Endometrial microvascular endothelial cells (primary cell): Measurements from ENCODE around the gene DNAH17.

- RAMPAGE, long total RNA: no peak
Observed at GRCh38 chr17:78226874-78227355, 4.5 kb upstream of the TMEM235 start.

- RAMPAGE, long total RNA: no peak
Observed at GRCh38 chr17:78315271-78316332, 44.3 kb downstream of the SOCS3 start.

DNA sequence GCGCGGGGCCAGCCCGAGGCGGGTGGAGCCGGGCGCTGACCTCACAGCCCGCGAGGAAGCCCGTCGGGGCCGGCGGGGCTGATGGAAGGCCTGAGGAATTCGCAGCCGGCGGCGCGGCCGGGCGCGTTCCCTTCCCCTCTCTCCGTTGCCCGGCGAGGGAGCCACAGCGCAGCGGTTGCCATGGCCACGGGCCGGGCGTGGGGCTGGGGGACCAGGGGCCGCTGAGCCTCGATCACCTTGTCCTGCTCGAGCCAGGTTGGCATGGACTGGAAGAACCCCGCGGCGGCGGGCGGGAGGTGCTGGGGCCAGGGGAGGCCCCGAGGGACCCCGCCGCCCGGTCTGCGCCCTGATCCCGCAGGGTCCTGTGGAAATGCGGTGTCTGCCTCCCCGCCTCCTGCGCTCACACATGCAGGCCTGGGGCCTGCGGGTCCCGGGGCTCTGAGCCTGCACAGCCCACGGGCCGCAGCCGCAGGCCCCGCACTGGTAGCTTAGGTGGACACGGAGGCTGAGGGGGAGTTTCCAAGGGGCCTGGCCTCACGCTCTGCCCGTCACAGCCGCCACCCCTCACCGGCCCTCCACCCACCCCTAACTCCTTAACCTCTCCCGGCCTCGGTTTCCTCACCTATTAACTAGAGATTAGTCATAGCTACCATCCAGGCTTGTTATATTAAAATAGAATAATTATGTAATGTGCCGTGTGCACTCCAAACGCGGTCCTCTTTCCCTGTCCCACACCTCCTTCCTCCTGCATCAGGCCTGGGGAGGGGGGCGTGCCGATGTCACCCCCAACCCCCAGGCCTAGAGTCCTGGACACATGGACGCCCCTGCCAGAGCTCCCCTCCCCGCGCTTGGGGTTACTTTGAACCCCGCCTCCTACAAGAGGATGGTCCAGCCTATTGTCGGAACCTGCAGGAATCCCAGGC, 17.6 kb downstream of the SOCS3 start:
- RAMPAGE, long total RNA: no peak

- RAMPAGE, long total RNA: no peak
Observed at GRCh38 chr17:78356736-78357791, 2.8 kb downstream of the SOCS3 start.

GRCh38 chr17:78366178-78366808, 6.4 kb upstream of the SOCS3 start:
- RAMPAGE, long total RNA: no peak

DNA sequence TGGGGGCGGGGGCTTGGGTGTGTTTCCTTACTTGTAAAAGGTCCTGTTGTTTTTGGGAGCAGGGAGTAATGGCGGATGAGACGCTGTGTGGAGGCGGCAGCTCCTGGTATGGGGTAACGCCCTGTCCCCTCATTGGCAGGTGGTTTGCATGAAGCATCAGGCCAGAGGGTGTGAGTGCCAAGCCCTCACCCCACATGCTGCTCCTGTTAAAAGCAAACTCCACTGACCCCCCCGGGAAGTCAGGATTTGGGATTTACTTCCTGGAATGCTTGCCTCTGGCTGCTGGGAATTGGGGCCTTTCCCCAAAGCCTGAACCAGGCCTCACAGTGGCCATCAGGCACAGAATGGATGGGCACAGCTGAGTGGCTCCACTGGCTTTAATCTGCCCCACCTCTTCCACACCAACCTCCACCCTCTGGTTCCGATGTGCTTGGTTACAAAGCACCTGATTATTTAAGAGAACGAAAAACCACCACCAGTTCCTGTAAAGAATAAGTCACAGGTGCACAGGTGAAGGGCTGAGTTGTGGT, 45.0 kb downstream of the PGS1 start:
- RAMPAGE, long total RNA: no peak

DNA sequence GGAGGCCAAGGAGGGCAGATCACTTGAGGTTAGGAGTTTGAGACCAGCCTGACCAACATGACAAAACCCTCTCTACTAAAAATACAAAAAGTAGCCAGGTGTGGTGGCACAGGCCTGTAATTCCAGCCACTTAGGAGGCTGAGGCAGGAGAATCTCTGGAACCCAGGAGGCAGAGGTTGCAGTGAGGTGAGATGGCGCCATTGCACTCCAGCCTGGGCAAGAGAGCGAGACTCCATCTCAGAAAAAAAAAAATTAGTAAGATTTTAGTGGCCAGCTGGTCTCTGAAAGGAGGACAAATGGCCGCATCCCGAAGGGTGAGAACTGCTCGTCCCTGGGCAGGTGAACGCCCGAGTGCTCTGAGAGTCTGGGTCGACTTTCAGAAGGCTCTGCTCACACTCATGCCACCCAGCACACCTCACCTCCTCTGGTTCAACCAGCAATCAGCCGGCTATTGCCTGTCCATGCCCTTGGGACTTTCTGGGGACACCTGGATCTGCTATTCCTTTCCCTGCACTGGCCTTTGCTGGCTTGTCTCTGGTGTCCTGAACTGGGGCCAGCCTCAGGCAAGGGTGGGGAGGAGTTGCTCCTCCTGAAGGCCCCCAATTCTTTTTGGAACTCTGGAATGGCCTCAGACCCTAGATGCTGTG, 63.5 kb downstream of the PGS1 start:
- RAMPAGE, long total RNA: no peak

- RAMPAGE, long total RNA: no peak
Observed at GRCh38 chr17:78493319-78493881, 83.8 kb downstream of the DNAH17 start.

- RAMPAGE, long total RNA: no peak
Observed at GRCh38 chr17:78577208-78577599, at the start of gene DNAH17. TSS of gene DNAH17 (minus strand) at chr17:78577396.

DNA sequence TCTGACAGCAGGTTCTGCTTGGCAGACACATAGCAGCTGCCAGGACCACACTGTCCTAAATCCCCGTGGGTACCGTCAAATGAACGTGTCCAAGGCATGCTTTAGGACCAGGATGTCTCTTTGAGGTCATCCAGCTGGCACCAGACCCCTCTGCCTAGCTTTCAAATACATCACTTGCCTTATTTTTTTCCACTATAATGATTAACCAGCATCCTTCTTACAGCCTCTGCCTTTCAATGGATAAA, 64.4 kb downstream of the CYTH1 start:
- RAMPAGE, long total RNA: no peak

- RAMPAGE, long total RNA: no peak
Observed at GRCh38 chr17:78733289-78733832, 48.7 kb downstream of the CYTH1 start.

DNA sequence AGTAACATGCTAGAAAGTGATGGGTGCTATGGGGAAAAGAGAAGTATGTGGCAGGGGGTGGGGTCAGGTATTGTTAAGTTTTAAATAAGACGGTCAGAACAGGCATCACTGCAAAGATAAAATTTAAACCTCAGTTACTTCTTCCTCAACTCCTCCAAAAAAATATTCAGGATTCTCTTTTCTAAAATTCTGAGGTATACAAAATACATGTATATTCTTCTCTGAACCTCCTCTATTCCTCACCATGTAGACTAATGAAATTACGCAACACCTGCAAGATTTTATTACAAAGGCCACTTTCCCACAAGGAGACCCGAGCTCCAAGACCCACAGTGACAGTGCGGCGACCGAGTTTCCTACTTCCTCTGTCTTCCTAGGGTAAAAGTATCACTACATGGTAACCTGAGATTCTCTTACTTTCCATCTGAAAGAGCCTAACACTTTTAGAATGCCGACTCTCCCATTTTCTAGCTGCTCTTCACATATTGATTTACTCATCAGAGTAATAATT, 35.9 kb downstream of the CYTH1 start:
- RAMPAGE, long total RNA: no peak

DNA sequence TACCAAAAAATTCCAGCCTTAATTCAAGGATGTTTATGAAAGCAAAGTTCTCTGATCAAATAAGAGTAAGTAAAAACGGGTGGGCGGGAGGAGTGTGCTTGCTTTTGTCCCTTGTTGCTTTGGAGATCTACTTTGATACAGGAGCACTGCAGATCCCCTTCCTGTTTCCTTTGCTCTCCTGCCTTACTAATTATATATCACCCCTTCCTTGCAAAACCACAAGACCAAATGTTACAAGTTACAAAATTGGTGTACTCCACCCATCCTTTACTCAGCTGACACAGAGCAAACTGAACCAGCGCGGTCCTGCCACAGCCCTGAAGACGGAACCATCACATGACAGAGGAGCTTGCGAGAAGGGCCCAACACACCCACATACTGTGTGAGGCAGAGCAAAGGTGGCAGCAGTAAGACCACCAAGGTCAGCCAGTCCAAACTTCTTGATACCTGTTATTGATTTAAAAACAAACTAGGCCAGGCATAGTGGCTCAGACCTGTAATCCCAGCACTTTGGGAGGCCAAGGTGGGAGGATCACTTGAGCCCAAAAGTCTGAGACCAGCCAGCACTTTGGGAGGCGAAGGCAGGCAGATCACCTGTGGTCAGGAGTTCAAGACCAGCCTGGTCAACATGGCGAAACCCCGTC, 33.3 kb downstream of the CYTH1 start:
- RAMPAGE, long total RNA: no peak

GRCh38 chr17:78774342-78775537, 7.3 kb downstream of the CYTH1 start:
- RAMPAGE, long total RNA: no peak

DNA sequence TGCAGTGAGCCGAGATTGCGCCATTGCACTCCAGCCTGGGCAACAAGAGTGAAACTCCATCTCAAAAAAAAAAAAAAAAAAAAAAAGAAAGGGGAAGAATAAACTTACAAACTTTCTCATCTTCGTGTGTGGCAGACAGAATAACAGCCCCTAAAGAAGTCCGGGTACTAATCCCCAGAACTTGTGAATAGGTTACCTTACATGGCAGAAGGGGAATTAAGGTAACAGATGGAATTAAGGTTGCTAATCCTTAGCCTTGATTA, 2.8 kb downstream of the CYTH1 start:
- RAMPAGE, long total RNA: no peak

DNA sequence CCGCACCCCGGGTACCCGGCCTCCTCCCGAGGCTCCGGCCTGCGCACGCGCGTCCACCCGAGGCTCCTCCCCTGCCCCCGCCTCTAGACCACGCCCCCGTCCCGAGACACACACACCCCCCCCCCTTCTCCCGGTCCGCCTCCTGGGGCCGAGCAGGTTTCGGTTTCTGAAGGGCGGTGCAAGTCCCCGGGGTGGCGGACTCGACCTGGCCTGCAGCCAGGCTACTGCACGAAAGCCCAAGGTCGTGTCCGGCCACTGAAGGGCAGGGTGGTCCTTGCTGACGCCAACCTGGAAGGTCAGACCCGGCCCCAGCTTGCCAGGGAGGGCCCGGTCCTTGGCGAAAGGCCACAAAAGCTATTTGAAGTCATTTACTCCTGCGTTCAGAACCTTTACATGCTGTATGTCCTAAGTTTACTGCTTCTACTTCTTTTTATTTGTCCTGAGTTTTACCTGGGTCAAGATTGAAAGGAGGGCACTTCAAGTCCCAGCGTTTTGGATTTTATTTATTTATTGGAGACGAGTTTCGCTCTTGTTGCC, 428 bp upstream of the CYTH1 start:
- RAMPAGE, long total RNA: no peak

- RAMPAGE, long total RNA: no peak
Observed at GRCh38 chr17:78794830-78795476, 12.9 kb upstream of the CYTH1 start.

GRCh38 chr17:78825394-78825777, 15.2 kb downstream of the USP36 start:
- RAMPAGE, long total RNA: no peak

- RAMPAGE, long total RNA: no peak
Observed at GRCh38 chr17:78870613-78871060, 30.0 kb upstream of the USP36 start.

DNA sequence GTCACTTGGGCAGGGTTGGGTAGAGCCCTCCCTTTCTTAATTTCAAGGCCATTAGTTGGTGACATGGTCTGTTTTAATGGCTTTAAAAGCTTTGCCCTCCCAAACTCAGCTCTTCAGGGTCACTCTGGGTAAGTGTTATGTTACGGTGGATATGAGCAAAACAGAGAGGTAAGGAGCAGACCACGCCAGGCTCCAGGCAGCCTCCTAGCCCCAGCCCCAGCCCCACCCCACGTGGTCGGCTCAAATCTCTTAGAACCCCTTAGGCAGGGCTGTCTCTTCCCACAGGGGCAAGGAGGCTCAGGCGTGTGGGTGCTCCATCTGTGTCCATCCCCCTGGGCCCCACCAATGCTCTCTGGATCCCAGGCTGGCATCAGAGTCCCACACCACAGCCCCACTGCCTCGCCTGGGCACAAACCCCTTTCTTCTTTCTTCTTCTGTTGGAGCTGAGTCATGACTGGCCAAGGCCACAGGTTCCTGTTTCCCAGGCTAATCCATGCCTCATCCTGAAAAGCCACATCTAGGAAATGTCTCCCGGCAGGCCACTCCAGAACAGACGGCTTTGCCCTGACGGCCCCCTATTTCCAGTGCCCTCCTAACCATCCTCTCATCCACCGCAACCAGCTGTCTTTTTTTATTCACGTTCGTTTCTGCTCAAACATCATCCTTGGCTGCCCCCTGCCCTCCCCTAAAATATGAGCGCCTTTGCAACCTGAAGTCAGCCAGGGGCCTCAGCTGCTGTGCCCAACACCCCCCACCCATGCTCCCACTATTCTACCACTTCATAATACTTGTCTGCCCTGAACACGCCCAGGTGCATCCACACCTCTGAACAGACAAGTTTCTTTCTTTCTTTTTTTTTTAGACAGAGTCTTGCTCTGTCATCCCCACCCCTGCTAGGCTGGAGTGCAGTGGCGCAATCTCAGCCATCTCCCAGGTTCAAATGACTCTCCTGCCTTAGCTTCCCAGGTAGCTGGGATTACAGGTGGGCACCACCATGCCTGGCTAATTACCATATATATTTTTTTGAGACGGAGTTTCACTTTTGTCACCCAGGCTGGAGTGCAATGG, 27.2 kb downstream of the CEP295NL start:
- RAMPAGE, long total RNA: no peak